ENCODE data around the genes HGS, P4HB and ALYREF.

- RRBS, result 64% methylated on average over 2 of the region's 17 CpGs
Observed at GRCh38 chr17:81379578-81379967, 15.7 kb upstream of the BAHCC1 start.

DNA sequence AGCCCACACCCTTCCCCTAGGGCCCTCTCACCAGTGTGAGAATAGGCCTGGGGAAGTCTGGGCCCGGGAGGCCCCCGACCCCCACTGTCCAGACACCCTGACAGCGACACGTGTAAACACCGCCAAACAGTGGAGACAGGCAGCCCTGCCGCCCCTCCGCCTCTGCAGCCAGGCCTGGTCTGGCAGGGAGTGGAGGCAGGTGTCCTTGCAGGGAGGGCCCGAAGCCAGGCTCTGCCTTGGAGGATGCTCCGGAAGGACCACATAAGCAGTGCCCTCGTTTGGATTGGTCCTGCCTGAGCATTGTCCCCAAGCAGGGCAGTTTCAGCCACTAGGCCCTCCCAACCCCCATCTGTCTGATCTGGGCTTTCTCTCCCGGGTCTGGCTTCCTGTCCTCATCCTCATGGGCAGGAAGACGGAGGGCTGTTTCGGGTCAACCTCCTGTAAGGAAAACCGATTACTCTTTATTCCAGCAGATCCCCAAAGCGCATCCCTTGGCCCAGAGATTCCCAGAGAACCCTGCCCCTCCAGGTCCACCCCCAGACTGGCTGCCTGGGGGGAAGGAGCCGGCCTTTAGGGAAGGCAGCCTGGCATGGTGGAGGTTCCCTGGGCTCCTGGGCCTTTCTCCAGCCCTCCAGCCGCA is 6.3 kb upstream of the BAHCC1 start:
- RRBS, result 0% methylated on average over 1 of the region's 17 CpGs

DNA sequence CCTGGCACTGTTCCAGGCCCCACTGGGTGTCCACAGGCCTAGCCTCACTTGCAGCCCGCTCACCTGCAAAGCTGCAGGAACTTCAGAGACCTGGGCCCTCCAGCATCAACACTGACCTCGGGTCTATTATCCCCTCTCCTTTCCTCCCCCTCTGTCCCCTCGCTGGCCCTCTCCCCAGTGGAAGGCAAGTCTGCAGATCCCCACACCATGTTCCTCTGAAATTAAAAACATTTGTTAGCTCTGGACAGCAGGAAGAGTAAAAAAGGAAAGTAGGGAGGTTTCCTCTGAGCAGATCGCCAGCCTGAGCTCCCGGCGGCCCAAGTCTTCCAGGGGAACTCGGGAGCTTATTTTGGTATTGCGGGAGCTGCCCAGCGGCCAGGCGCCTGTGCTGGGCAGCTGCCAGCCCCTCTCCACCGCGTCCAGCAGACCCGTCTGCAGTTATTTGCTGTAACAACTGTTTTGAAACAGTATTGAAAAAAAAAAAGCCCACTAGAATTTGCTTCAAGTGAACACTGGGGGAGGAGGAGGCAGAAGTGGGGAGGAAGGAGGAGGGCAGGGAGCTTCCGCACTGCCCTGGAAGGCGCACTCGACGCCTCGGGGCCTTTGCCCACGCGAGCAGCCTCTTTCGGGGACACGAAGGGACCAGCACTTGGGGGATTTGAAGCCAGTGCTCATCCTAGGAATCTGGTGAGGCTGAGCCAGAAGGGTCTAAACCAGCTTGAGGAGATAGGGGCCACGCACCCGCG is 3.3 kb upstream of the BAHCC1 start:
- RRBS, result no CpG with 5 or more reads among the region's 25 CpGs

GRCh38 chr17:81399952-81400173 is 4.6 kb downstream of the BAHCC1 start:
- RRBS, result 2% methylated on average over 8 of the region's 24 CpGs

DNA sequence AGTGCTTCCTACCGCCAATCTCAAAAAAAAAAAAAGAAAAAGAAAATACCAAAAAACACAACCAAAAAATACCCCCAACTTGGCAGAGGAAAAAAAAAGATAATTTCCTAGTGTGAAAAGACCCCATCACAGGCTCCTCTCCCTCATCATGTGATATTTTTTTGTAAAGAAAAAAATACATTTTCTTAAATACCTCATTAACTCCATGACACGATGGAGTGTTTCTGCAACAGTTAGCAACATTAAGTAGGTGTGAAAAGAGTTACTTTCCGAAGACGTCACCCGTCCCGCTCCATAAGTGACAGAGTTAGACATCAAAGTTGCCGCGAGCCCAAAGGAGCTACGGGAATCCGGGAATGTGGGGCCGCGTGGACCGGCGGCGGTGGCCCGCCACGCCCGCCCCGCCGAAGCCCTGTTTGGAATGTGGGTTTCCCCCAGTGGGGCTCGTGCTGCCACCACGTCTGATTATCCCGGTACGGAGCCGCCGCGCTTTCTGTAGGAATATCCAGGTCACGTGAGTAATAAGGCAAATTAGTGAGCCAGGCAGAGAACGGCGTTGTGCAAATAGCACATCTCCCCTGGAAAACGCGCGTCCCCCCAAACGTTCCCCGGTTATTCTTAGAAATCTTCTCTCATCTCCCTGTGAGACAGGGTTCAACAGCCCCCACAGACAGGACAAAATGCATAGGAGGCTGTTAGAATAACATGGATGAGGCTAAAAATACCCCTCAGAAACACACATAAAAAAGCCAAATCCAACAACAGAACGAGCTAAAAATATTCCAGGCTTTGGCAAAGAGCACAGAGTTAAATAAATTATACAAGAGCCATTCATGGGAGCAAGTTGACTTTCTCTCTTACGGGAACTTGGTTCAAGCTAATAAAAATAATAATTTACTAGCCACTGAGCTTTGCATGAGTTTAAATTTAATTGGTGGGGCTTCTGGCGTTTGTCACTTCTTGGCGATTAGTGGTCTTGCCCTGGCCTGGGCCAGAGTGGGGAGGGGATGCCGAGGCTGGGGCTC is 8.5 kb downstream of the BAHCC1 start:
- RRBS, result 1% methylated on average over 11 of the region's 40 CpGs

DNA sequence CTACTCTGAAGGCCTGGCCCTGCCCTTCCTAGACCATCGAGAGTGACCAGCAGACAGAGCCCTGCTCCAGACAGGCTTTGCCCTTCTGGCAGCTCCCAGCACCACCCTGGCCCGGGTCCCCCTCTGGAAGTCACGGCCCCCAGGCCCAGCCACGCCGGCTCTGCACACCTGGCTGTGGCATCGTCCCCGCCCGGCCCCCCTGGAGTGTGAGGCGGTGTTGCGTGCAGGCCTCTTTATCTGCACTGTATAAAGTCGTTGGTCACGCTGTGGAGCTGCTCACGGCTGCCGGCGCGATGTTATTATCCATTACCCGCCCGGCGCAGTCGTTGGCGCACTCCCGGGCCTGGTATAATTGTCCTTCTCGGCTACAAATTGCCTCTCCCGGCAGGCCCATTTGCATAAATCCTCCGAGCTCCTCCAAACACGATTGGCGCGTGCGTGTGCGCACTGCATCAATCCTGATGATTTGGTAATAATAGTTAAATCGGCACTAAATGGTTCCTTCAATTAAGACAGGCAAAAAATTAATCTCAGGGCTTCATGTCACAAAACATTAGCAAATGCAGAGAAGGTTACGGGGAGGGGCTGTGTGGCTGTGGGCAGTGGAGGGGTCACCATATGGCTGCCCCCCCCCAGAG is 57.8 kb downstream of the BAHCC1 start:
- RRBS, result 65% methylated on average over 11 of the region's 32 CpGs

DNA sequence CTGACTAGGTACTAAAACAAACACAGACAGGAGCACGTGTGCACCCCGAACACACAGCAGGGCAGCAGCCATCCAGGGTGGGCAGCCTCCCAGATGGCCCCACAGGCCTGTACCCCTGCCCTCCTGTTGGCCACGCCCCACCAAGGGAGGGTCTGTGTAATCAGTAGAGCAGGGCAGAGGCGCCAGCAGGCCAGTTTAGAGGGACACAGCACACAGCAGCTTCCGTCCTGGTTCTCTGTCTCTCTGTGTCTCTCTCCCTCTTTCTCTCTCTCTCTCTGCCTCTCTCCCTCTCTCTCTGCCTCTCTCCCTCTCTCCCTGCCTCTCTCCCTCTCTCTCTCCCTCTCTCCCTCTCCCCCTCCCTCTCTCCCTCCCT is 21.4 kb downstream of the ACTG1 start:
- RRBS, result no CpG with 5 or more reads among the region's 5 CpGs

GRCh38 chr17:81513308-81514286 is 998 bp upstream of the ACTG1 start:
- RRBS, result 94% methylated on average over 48 of the region's 82 CpGs

GRCh38 chr17:81683895-81684285 is at the start of gene HGS:
TSS of gene HGS (plus strand) at chr17:81684011.
- RRBS, result under 1% methylated on average over 9 of the region's 60 CpGs

GRCh38 chr17:81854850-81855903 is 5.2 kb downstream of the P4HB start:
- RRBS, result no CpG with 5 or more reads among the region's 31 CpGs

- RRBS, result under 1% methylated on average over 28 of the region's 72 CpGs
Observed at GRCh38 chr17:81860264-81860776, at the start of gene P4HB. TSS of gene P4HB (minus strand) at chr17:81860535.

GRCh38 chr17:81869170-81870318 is 1.6 kb downstream of the ARHGDIA start:
- RRBS, result 24% methylated on average over 16 of the region's 61 CpGs

GRCh38 chr17:81891092-81892122 is at the start of gene ALYREF:
TSS of gene ALYREF (minus strand) at chr17:81891586.
- RRBS, result under 1% methylated on average over 33 of the region's 152 CpGs

DNA sequence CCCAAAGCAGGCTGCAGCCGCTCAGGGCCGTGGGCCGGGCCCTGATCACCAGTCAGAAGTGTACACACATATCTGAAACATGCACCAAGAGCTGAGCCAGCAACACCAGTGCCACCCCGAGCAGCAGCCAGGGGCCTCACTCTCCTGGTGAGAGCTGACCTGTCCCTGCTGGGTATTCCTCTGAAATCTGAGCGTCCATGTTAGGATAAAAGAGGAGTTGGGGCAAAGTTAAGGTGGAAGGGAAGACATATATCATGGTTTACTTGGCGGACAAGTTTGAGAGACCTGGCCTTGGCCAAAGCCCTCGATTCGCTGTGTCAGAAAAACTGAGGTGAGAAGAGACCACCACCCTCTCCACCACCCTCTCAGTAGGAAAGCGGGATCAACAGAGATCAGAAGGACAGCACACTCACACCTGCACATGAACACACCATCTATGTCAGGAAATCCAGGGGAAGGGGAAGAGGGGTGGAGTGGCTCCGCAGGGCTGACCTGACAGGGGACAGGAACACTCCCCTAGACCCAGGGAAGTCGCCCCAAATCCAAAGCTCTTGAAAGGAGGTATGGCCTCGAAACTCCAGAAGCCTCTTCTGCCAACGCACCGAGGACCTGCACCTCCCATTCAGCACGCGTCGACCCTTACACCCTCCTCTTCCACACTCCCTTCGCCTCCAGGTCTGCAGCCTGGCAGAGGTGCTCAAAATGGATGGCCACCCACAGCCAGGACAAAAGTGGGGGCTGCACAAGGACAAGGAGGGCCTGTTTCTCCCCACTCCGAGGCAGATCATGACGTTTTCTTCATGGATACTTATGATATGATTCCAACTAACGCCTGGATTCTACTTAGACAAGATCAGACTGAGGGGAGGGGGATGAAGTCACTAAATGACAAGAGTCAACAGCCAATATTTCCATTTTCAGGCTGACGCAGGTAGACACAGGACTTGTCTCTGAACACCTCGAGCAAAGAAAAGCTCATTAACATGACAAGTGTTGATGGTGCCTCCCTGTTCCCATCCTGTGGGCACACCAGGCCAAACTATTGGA is 1.7 kb upstream of the SIRT7 start:
- RRBS, result no CpG with 5 or more reads among the region's 23 CpGs

- RRBS, result no CpG with 5 or more reads among the region's 43 CpGs
Observed at GRCh38 chr17:81921823-81922722, 4.1 kb upstream of the SIRT7 start.

DNA sequence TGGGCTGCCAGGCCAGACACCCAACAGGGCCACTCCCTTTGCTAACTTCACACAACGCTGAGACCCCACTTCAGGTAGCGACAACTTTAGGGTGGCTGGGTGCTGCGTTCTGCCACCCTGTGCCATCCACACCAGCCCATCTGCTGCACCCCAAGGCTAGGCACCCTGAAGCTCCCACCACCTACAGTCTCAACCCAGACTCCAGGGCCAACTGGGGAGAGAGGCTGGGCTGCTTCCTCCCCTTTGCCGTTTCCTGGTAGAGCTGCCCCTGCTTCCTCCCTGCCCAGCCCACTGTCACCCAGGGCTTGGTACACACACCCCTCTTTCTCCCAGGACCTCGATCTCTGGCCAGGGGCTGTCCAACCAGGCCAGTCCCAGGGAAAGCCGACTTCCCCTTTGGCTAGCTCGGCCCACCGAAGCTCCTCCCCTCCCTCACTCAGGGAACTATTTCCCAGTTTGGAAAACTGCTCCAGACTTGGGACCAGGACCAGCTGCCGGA is 1.3 kb downstream of the MAFG start:
- RRBS, result no CpG with 5 or more reads among the region's 9 CpGs

DNA sequence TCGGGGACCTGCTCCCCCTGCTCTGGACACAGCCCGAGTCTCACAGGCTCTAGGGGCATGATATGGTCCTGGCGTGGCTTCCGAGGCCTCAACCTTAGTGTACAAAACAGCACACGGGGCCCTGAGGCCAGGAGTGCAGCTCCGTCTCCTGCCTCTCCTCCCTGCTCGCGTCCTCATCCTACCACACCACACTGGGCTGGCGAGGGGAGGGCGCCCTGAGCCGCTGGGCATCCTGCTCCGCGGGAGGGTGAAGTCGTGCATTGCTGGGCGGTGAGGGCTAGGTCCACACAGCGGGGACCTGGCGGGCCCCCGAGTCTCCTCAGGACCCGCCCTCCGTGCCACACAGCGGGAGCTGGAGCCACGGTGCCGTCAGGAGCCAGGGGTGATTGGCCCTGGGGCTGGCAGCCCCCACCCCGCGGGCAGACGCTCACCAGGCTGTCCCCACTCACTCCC is 1.2 kb upstream of the MAFG start:
- RRBS, result no CpG with 5 or more reads among the region's 26 CpGs

DNA sequence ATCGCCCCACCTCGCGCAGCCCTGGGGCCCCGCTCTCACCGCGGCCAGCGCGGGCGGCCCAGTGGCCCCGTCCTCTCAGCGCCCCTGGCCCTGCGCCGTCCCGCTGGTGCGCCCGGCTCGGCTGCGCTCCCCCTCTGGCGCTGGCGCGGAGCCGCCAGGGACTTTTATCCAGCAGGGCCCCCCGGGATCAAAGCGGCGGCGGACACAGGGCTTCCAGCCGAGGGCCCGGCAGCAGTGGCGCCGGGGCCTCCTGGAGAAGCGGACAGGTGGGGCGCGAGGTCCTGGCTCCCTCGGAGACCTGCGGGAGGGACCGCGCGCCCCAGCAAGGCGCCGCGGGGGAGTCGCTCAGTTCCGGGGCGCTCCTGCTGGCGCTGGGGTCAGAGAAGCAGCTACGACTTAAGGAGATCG is 722 bp upstream of the NOTUM start:
- RRBS, result 80% methylated on average over 22 of the region's 47 CpGs

- RRBS, result 1% methylated on average over 5 of the region's 36 CpGs
Observed at GRCh38 chr17:81976208-81977308, 871 bp upstream of the ASPSCR1 start.

DNA sequence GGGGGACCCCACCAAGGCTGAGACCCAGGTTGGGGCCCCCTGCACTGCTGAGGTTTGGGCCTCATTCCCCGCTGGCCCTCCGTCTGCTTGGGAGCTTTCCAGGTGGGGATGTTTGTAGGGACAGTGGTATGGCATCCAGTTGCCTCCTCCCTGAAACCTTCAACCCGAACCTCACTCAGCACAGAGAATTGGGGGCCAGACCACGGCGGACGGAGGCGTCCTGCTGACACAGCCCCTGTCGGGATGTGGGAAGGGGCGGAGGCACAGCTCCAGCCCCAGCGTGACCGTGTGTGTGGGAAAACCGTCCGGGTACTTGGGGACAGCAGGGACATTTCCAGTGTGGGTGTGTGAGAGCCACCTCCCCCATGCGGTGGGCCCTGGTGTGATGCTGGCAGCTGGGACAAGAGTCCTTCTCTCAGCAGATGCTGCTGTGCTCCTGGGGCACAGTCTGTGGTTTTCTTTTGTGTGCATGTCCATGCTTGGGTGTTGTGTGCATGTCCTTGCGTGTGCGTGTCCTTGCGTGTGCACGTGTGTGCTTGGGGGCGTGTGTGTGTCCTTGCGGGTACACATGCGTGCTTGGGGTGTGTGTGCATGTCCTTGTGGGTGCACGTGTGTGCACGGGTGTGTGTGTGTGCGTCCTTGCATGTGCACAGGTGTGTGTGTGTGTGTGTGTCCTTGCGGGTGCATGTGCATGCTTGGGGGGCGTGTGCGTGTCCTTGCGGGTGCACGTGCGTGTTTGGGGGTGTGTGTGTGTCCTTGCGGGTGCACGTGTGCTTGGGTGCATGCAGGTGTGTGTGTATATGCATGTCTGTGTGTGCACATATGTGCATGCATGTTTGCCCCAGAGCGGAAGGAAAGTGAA is 16.9 kb downstream of the CENPX start:
- RRBS, result no CpG with 5 or more reads among the region's 33 CpGs